ENCODE data around the genes CAPN11 and MYMX.

GRCh38 chr6:43505920-43507112 lies 3.8 kb downstream of the LRRC73 start:
- PRO-cap: no peak
- RAMPAGE, long total RNA, 5 experiments: no peak in any of the 5 experiments
- RRBS: no CpG with 5 or more reads among the region's 16 CpGs

DNA sequence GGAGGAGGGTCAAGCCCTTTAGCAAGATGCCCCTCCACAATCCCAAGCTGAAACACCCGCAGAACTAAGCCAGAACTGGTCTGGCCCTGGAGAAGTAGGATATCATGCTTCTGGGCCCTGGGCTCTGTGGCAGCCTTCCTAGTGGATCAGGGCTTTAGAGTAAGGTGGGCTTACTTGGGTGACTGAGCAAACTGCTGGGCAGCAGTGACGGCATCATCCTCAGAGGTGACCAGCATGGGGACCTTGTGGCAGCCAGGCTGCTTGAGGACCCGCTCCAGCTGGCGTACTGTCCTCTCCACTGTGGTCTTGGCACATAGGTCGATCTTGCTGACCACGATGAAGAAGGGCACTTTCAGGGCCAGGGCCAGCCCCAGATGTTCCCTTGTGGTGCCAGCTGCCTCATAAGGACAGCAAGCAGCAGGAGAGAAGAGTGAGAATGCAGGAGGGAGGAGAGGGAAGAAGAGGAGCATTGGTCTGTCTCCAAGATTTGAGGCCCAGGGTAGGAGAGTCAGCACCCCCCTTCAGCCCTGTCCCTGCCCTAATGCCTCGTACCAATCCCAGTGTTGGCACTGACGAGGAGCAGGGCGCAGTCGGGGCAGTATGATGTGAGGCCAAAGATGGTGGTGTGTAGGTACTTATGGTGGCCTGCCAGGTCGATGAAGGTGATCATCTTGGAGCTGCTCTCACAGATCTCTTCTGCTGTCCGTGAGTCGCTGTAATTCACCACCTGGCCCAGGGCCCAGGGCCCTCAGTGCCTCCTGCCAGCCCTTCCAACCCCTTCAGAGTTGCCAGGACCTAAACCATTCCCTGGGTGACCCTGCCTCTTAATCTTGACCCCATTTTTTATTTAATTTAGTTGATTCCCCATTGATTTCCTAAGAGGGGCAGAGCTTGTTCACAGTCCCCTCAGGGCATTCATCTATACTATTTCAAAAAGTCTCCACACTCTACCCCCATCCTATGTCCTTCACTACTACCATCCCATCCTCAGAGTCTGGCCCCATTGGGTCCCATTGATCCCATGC lies 4.4 kb downstream of the GTPBP2 start:
- PRO-cap: no peak
- RAMPAGE, long total RNA, 5 experiments: start-site peak on the minus strand in 2 of 5 experiments, centred at positions 328 to 581 of the sequence, 7 to 20 reads per replicate
- RRBS: no CpG with 5 or more reads among the region's 13 CpGs

- PRO-cap: no peak
- RAMPAGE, long total RNA, 5 experiments: no peak in any of the 5 experiments
- RRBS: no CpG with 5 or more reads among the region's 8 CpGs
Measured at GRCh38 chr6:43678342-43678858, 9.2 kb downstream of the MRPS18A start.

- PRO-cap: unidirectional peak, plus-strand start at chr6:43769655
- RAMPAGE, long total RNA, 5 experiments: no peak in any of the 5 experiments
- RRBS: no CpG with 5 or more reads among the region's 11 CpGs
Measured at GRCh38 chr6:43769572-43769797, 526 bp upstream of the VEGFA start.

GRCh38 chr6:43769798-43770151 lies 236 bp upstream of the VEGFA start:
- PRO-cap: bidirectional peak, plus-strand start at chr6:43770211, minus-strand start at chr6:43770089
- RAMPAGE, long total RNA, 5 experiments: no peak in any of the 5 experiments
- RRBS: 2% methylated on average over 18 of the region's 31 CpGs

- PRO-cap: no peak
- RAMPAGE, long total RNA, 5 experiments: no peak in any of the 5 experiments
- RRBS: no CpG with 5 or more reads among the region's 12 CpGs
Measured at GRCh38 chr6:43796675-43797800, 27.0 kb downstream of the VEGFA start.

DNA sequence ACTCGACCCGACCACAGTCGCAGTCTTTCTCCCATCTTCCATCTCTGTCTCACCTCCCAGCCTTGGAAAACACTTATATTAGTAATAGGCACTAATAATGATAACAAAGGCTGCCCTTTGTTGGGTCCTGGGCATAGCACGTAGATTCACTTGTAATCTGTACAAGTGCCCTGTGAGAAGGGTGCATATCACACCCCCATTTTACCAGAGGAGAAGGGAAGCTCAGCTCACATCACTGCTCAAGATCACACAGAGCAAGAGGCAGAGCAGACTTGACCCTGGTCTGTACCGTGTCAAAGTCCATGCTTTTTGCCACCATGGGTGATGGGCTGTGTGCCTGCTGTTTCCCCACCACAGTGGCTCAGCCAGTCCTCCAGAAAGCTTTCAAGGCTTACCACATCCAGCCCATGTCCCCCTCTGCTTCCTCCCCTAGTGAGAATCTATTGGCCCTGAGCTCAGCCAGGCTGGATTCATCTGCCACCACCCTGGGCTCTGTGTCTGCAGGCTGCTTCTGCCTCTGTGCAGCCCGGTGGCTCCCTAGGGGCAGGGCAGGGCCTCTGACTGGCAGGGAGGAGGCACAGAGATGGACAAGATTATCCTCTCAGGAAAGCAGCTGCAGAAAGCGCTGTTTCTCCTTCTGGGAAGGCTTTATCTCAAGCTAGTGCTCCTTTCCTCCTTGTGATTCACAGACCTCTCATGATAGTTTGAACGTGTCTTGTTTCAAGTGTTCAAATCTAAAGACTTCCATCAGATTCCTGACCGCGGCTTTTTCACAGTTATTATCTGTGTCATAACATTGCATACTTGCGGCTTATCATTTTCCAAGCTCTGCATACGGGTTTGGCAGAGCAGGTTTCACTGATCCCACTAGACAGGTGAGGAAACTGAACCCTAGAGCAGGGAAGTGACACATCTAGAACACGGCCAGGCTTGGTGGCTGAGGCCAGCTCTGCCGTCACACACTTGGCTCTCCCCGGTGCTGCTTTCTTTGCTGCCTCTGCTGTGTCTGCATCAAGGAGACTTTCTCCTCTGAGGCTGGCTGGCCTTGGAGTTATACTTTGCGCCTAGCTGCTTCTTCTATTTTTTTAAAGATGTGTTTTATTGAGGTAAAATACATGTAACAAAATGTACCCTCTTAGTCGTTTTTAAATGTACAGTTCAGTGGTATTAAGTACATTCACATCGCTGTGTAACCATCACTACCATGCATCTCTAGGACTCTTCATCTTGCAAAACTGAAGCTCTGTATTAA lies 37.5 kb downstream of the VEGFA start:
- PRO-cap: no peak
- RAMPAGE, long total RNA, 5 experiments: no peak in any of the 5 experiments
- RRBS: no CpG with 5 or more reads among the region's 18 CpGs

GRCh38 chr6:43809205-43810004 lies 39.4 kb downstream of the VEGFA start:
- PRO-cap: bidirectional peak, plus-strand start at chr6:43809540, minus-strand start at chr6:43809464
- RAMPAGE, long total RNA, 5 experiments: no peak in any of the 5 experiments
- RRBS: no CpG with 5 or more reads among the region's 11 CpGs

- PRO-cap: no peak
- RAMPAGE, long total RNA, 5 experiments: no peak in any of the 5 experiments
- RRBS: no CpG with 5 or more reads among the region's 9 CpGs
Measured at GRCh38 chr6:43977302-43978023, 149.8 kb downstream of the MRPL14 start.

GRCh38 chr6:43997103-43997811 lies 130.0 kb downstream of the MRPL14 start:
- PRO-cap: no peak
- RAMPAGE, long total RNA, 5 experiments: no peak in any of the 5 experiments
- RRBS: no CpG with 5 or more reads among the region's 5 CpGs

DNA sequence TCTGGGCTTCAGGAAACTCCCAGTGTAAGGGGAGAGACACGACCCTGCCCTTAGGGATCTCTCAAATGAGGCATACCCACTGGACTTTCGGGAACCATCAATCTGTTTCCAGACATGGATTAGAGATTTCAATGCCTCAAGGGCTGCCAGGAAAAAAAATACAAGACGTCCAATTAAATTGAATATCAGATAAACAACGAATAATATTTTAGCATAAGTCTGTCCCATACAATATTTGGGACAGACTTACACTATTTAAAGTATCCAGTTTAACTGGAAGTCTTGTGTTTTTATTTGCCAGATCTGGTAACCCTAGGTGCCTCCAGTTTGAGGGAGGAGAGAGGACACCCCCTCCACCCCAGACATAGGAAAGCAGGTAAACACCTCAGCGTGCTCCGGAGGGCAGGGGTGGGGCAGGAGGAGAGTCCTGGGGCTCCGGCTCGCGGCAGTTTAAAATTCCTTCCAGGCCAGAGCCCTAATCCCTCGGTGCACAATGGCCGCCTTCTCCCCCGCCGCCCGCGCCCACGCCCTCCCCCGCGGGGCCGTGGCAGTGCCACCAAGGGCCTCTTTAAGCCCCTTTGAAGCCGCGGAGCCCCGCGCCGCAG lies 125.4 kb downstream of the MRPL14 start:
- PRO-cap: no peak
- RAMPAGE, long total RNA, 5 experiments: no peak in any of the 5 experiments
- RRBS: no CpG with 5 or more reads among the region's 24 CpGs

GRCh38 chr6:44003230-44003825 lies 123.9 kb downstream of the MRPL14 start:
- PRO-cap: no peak
- RAMPAGE, long total RNA, 5 experiments: no peak in any of the 5 experiments
- RRBS: no CpG with 5 or more reads among the region's 18 CpGs

DNA sequence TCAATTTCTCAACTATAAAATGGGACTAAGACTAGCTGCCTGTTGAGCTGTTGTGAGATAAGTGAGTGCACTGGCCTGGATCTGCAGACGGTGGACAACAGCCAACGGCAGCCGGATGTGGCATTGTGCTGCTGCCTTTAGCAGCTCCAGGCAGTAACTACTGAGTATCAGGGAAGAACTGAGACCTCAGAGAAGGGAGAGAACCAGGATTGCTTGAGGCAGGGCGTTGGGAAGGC lies 67.9 kb downstream of the MRPL14 start:
- PRO-cap: no peak
- RAMPAGE, long total RNA, 5 experiments: no peak in any of the 5 experiments
- RRBS: no CpG with 5 or more reads among the region's 4 CpGs

- PRO-cap: no peak
- RAMPAGE, long total RNA, 5 experiments: start-site peak on the plus strand in 1 of 5 experiments, at chr6:44134611-44135079 at its widest, 19 reads per replicate
- RRBS: no CpG with 5 or more reads among the region's 4 CpGs
Measured at GRCh38 chr6:44134781-44135276, 7.5 kb downstream of the TMEM63B start.

DNA sequence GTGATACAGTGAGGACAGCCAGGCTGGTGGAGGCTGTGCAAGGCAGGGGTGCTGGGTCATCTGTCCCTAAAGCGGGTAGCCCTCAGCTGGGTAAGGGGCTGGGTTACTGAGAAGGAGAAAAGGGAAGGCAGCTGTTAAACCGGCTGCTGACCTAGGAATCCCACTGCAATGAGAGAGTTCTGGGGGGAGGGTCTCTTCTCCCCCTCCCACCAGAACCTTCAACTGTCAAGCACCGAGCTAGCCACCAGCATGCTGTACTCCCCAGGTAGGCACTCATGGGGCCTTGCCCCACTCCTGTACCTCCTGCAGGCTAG lies at the start of gene CAPN11:
Gene CAPN11 (plus strand): TSS at position 221 of the 314 bp plus-strand sequence.
- PRO-cap: no peak
- RAMPAGE, long total RNA, 5 experiments: no peak in any of the 5 experiments
- RRBS: no CpG with 5 or more reads among the region's 3 CpGs

GRCh38 chr6:44192278-44193230 lies 24.2 kb upstream of the MYMX start:
- PRO-cap: no peak
- RAMPAGE, long total RNA, 5 experiments: no peak in any of the 5 experiments
- RRBS: no CpG with 5 or more reads among the region's 13 CpGs

DNA sequence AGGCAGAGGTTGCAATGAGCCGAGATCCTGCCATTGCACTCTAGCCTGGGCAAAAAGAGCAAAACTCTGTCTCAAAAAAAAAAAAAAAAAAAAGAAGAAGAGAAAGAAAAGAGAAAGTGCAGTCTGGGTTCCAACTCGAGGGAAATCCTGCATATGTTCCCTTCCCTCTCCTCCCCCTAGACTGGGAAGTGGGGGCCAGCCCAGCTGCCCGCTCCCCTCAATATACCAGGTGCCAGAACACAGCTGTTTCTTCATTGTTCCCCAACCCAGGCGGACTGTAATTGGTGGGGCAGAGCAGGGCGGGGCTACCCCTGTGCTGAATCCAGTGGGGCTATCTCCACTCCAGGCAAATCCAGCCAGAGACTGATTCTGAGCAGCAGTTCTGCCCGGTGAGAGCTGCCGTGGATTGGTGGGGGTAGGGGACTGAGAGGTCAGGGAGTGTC lies at the start of gene MYMX:
Gene MYMX (plus strand): TSS at position 347 of the 443 bp plus-strand sequence.
- PRO-cap: unidirectional peak, plus-strand start at position 359 of the sequence
- RAMPAGE, long total RNA, 5 experiments: no peak in any of the 5 experiments
- RRBS: no CpG with 5 or more reads among the region's 7 CpGs

DNA sequence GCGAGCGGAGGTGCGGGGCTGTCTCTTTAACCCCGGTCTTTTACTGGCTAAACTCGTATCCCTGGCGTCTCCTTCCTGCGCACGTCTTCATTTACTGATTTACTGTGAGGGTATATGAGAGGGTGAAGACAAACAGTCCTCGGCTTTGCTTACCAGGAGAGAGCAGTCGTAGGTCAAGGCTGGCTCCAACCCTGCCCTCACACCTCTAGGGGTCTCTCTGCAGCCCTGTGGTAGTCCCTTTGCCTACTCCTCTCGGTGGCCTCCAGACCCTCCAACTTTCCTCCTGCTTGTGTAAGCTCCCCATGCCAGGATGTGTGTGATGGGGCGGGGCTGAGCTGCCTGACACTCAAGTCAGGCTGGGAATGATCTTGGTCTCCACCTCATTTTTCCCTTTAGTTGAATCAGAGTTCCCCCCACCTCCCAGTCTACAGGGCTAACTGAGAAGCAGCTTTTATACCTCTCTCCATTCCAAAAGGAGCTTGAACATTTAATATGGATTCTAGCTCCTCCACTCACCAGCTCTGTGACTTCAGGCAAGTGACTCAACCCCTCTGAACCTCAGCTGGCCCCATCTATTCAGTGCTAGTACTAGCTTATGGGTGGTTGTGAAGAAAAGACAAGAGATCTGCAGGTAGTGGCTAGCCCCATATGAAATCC lies 785 bp downstream of the SLC29A1 start:
- PRO-cap: no peak
- RAMPAGE, long total RNA, 5 experiments: no peak in any of the 5 experiments
- RRBS: no CpG with 5 or more reads among the region's 12 CpGs

DNA sequence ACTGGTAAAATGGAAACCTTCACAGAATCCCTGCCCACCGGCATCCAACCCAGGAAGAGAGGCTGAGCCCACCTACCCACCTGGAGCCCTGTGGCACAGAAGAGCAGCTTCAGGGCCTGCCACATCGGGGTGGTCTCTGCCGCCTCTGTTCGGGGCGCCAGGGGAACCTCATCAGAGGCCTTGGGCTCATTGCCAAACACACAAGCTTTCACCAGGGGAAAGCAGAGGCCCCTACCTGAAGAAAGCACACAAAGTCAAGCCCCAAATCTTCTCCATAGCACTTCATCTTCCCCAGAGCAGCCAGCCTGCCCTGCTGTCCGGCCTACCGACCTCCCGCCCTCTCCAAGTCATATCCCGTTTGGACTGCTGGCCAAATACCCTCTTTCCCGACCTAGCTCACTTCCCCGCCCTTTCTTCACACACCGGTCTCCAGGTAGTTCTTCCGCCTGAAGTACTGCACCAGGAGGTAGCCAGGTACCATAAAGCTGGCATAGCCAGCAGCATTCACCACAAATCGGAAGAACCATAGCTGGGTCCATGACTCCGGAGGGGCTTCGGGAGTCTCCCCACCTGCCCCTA lies 977 bp downstream of the SLC35B2 start:
- PRO-cap: unidirectional peak, minus-strand start at position 349 of the sequence
- RAMPAGE, long total RNA, 5 experiments: no peak in any of the 5 experiments
- RRBS: 5% methylated on average over 8 of the region's 16 CpGs

DNA sequence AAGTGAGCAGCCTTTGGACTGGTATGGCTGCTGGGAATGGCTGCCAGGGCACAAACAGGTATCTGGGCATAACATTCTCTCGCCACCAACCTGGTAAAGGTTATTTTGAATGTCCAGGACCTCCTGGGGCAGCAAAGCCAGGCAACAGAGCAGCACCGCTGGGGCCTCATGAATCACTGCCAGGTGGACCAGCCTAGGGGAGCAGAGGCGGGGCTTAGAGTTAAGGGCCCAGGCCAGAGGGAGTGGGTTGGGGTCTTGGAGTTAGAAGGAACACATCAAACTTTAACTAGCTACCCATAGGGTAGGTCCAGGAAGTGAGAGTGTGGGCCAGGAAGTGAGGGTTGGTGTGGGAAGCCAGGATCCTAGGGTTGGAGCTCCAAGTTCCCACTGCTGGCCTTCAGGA lies 2.9 kb downstream of the NFKBIE start:
- PRO-cap: no peak
- RAMPAGE, long total RNA, 5 experiments: no peak in any of the 5 experiments
- RRBS: no CpG with 5 or more reads among the region's 3 CpGs

Data from stomach (tissue), 7 donors.